LUHMES (cell line): ENCODE measurements around a stretch of chr11.

DNA sequence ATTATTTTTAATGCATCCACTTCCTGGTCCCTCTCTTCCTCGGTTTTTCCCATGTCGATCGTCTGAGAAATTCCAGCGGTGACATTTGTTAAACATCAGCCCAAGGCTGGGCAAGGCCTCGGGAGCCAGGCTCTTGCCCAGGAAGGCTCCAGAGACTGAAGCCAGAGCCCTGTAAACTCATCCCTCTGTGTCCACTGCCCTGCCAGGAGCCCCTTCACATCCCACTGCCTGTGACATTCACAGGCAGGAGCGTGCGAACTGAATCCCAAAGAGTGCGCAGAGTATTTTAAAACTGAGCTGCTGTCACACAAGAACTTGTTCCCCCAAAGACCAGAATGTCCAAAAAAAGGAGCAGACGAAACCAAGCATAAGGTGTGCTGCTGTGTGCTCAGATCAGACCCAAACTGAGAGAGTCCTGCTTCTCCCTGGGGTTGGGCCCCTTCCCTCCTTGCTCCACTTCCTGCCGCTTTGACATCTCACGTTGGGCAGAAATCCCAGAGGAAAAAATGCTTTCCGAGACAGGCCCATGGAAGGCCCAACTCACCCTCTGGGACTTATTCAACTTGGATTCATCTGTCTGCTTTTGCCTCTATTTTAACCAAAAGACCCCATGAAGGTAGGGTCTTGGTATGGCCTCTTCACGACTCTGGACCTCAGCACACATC, 56.4 kb upstream of the ANO1 start:
- PRO-cap: no peak

GRCh38 chr11:70029225-70029920, 48.7 kb upstream of the ANO1 start:
- PRO-cap: no peak

DNA sequence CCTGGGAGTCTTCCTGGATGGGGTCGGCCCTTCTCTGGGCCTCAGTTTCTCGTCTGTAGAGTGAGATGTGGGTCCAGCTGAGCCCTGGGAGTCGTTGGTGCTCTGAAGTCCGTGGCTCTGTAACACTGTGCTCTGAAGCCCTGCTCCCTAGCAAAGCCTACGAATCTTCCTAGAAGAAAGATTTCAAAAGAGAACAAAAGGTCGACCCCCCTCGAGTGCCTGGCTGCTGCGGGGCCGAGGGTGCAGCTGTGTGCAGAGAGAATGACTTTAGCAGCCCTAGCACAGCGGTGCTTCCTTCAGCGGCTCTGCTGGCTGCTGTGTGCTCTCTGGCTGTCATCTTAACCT, 10.6 kb downstream of the ANO1 start:
- PRO-cap: no peak

DNA sequence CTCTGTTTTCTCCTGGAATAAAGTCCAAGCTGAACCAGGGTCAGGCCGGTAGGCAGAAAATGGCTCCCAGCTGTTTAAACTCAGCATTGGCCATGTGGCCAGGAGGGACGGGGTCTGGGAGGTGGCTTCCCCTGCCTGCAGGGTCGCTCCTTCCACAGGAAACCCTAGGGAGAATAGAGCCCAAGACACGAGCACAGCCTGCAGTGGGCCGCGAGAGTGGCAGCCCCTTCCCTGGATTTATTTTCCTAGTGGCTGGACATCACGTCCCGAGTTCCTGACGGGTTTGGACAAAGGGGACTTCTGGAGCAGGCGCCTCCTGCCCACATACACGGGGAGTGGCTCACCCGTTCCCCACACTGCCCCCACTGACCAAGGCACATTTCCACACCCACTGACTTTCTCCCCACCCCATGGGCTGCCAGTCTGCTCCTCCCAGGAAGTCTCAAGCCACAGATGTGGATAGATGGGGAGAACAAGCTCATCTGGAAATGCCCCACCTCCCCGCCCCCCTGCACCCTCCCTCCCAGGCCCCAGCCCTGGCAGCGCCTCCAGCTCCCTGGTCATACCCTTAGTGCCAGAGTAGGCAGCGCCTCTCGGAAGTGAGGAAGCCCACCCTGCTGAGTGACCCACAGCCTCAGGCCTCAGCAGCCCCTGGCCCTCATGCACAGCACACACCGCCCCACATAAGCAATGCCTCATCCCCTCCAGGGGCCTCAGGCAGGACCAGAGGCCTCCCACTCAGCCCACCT, 34.0 kb upstream of the FADD start:
- PRO-cap: no peak

DNA sequence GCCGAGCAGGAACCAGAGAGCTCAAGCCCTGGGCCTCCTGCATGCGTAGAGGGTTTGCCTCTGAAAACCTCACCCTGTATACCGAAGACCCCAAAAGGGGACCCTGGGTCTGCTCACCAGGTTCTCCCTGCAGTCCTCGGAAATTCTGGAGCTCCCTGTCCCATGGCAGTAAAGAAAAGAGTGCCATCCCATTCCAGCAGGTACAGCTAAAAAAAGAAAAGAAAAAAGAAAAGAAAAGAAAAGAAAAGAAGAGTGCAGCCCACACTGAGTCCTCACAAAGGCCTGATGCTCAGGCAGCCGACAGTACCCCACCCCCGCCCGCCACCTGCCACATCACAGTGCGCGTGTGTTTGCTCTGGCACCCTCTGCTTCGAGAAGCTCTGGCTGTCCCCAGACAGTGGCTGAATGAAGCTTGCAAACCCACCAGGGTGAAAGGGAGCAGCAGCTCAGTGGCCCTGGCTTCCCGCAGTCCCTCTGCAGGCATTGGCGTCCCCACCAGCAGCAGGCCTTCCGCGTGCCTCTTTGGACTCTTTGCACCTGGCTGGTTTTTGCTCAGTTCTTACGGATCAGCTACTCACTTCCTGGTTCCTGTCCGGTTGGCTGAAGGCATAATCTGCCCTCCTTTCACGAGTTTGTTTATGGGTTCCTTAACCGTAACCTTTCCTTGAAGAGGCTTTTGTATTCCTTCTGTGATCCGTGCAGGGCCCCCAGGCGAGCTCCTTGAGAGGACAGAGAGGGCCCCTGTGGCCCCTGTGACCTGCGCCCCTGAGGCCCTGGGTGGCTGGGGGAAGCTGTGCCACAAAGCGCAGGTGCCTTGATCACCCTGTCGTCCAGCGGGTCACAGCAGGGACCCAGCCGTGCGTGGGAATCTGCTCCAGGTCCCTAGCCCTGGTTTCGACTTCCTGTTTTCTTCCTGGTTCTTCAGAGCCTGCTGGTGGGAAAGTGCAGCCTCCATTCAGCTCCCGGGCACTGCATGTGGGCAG, 28.1 kb upstream of the FADD start:
- PRO-cap: bidirectional peak, plus-strand start at position 366 of the sequence, minus-strand start at position 285 of the sequence

DNA sequence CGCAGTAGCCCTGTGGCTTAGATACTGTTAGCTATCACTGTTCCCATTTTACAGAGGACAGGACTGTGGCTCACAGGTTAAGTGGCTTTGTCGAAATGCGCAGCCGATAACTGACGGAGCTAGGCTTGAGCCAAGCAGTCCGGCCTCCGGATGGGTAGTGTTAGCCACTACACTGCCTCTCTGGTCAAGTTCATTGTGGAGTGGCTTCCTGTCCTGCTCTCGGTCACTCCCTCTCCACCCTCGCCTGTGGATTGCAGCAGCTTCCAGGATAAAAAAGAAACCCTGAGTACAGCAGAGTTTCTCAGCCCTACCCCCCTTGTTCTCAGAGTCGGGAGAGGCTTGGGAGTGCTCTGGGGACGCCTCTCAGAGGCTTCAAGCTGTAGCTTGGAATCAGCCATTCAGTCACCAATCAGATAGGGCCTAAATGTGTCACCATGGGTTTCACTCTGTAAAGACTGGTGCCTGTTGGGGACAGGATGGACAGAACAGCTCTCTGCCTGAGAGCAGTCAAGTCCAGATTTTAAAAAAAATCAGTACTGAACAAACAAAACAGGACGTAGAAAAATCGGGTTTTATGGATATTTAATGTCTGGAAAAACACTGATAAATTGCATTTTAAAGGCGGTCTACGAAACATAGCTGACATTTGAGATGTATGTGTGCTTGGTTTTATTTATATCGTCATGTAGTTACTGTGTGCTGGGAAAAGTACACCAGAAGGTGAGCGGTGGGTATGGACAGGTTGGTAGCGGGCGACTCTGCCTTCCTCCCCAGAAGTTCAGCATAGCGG, 1.3 kb downstream of the FADD start:
- PRO-cap: no peak

GRCh38 chr11:70324701-70325178, 54.2 kb downstream of the PPFIA1 start:
- PRO-cap: no peak

DNA sequence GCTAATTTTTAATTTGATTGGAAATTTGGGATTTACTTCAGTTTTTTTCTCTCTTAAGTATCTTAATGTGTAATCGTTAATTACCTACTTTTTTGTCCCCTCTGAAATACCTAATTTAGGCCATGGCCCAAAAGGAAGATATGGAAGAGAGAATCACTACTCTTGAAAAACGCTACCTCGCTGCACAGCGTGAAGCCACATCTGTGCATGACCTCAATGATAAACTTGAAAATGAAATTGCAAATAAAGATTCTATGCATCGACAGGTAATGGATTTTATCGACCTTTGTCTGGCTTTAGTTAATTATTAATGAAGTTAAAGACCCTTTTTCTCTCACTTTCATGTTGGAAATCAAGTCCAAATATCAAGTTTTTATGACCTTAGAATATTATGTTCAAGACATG, 59.6 kb downstream of the PPFIA1 start:
- PRO-cap: no peak

DNA sequence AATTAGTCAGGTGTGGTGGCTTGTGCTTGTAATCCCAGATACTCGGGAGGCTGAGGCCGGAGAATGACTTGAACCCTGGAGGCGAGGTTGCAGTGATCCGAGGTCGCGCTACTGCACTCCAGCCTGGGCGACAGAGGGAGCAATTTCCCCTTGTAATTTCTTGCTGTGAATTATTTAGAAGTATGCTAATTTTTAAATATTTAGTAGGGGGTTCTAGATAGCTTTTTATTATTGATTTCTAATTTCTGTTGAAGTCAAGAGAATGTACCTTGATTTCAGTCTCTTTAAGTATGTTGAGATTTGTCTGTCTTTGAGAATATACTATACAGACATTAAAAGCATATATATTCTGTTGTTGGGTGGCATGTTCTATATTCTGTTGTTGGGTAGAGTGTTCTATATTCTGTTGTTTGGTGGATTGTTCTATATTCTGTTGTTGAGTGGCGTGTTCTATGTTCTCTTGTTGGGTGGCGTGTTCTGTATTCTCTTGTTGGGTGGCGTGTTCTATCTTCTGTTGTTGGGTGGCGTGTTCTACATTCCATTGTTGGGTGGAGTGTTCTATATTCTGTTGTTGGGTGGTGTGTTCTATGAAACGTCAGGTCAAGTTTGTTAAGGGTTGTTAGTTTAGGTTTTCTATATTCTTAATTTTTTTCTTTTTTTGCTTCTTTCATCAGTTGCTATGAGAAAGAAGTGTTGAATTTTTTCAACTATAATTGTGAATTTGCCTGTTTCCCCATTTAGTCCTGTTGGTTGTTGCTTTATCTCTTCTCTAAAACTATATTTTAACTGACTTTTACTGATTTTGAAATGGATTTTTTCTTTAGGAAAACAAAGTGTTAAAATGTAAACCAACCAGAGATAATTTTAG, 27.1 kb upstream of the CTTN start:
- PRO-cap: no peak

- PRO-cap: no peak
These were observed 64.8 kb downstream of the CTTN start for GRCh38 chr11:70463075-70463611.

DNA sequence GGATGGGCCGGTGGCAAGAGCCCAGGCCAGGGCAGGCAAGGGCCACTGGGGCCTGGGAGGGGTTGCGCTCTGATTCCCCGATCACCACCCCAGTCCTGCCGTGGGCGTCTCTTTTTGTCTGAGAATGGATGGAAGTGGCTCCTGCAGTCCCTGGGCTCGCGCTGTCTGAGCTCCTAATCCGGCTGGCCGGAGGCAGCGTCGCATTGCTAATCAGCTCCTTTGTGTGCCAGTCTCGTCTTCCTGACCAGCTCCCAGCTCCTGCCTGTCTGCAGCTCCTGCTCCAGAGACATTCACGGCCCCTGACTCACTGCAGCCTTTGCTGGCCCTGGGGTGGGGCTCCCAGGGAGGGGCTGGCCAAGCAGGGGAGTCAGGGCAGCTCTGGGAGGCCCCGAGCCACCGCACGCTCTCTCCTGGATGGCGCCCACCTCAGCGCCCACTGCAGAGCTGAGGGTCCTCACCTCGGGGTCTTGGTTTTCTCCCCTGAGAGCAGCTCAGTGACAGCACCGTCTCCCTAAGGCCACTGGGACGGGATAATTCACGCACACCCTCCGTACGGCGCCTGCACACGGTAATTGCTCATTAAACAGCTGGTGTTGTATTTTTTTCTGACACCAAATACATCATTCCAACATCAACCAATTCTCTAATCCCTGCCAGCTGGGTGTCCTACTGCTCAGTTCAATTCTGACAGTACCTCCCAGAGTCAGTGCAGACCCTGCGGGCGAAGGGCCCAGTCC, 146.9 kb downstream of the CTTN start:
- PRO-cap: no peak

DNA sequence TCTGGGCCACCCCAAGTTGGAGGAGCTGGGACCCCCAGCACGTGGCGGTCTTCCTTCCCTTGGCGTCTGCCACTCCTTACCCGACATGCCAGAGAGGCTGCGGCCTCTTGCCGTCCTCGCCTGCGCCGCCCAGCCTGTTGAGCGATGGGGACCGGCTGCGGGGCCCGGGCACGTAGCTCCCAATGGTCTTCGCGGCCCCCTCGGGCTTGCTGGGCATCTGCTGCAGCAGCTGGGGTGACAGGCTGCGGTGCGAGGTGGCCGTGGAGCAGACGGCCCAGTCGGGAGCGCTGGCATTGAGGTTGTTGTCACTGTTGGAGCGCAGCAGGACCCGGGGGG, 421.9 kb downstream of the CTTN start:
- PRO-cap: no peak

DNA sequence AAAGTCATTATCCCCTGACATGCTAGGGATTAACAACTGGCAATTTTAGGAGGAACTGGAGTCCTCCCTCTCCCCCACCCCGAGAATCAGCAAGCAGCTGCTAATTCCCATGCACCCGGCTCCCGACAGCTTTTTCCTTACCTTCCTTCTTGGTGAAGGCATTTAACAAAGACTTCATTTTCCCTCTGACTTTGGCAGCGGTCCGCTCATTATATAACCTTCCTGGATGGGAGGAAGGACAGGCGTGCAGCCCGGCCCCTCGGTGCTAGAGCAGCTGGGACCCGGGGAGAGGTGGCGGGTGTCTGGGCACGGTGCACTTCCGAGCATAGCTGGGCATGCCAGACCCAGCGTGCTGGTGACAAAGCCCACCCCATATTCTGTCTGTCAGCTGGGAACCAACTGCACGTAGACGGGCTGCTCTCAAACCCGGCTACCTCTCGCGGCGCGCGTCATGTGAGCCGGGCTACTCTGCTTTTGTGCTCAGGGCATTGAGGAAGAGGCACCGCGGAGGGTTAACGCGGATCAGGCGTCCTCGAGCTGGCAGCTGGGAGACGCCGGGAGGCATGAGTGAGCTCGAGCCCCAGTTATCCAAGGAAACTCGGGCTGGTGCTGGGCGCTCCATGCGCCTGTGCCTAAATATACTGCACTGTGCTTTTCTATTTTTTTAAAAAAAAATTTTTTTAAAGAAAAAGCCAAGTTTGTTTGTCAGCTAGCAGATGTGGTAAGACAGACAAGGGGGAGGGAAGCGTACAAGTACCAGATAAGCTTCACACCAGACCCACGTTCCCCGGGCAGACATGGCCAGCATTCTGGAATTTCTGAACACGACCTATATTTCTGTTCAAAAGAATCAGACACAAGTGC, 425.8 kb downstream of the SHANK2 start:
- PRO-cap: no peak

GRCh38 chr11:71253137-71253826, 905 bp upstream of the SHANK2 start:
- PRO-cap: no peak

DNA sequence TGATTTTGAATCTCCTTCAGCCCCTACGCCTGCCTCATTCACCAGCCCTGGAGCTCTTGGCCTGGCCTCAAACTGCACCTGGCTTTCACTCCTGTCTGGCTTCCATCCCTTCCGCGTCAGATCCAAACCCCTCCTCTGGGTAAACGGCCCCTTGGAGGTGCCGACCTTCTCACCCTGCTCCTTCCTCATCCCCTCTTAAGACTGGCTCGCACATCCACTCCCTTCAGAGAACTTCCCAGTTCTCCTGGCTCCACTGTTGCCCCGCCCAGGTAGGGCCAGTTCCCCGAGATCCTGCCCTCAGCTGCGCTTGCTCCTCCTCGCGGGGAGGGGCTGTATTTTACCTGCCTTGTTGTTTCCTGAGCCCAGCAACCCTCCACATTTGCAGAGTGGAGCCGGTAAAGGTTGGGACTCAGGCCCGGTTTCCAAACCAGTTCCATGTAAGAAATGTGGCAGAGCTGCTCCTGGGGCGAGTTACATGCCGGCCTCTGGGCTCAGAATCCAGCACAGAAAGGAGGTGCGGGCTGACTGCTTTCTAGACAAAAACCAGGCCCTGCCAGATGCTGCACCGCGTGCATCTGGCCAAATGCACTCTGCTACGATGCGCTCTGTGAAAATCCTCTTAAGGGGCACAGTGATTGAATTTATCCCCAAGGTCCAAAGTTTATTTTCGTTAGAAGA, 14.0 kb upstream of the SHANK2 start:
- PRO-cap: no peak

GRCh38 chr11:71268420-71268987, 16.1 kb upstream of the SHANK2 start:
- PRO-cap: no peak

DNA sequence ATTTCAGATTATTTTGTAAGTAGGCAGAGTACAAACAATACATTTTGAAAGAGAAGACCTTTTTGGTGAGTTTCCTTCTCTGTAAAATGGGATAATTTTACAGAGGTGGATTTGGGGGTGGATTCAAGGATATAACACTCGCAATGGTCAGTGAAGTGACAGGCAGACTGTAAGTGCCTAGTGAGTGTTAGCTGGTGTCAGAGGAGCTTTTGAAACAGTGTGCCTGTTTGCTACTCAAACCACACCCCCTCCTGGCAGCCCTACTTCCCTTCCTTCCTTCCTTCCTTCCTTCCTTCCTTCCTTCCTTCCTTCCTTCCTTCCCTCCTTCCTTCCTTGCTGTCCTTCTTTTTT, 57.5 kb downstream of the DHCR7 start:
- PRO-cap: no peak

GRCh38 chr11:71421332-71421764, 26.8 kb downstream of the DHCR7 start:
- PRO-cap: no peak

DNA sequence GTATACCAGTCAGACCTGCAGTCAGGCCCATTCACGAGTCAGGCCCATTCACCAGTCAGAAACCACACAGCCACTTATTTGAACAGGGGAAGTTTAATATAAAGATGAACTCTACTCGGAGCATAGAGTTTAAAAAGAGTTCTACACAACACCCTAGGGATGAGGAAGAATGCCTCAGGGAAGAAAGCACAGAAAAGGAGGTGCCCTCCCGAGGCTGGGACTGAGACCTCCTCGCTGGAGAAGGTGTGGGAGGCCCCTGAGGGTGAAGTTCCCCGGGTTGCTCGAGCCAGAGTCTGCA, 13.9 kb downstream of the DHCR7 start:
- PRO-cap: no peak

DNA sequence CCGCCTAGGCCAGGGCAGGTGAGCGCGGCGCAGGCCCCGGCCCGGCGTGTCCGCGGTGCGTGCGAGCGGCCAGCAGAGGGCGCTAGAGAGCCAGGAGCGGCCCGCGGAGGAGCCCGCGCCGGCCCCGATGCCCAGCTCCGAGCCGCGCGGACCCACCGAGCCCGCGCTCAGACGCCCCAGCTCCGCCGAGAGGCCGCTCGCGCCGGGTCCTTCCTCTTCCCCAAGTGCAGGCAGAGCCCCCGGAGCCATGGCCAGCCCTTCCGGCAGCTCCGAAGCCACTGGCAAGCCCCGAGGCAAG, 56.6 kb upstream of the KRTAP5-11 start:
- PRO-cap: no peak